Gallbladder (tissue), 1 donor: ENCODE data around the gene FBXL3.

DNA sequence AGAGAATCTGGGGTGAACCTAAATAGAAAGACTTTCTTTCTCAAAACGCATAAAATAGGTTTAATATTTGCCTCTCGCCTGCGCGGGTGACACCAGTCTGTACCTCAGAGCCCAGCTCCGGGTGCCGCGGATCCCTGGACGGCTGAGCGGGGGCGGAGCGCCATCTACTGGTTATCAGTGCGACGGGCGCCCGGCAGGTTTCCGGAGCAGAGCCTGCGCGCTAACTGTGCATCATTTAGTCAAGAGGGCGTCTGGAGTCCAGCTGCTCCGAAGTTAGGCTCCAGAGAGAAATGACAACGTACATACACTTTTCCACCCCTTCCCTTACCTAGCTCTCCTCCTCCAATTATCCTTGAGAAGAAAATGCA, 262.2 kb downstream of the TBC1D4 start:
- PRO-cap: no peak

DNA sequence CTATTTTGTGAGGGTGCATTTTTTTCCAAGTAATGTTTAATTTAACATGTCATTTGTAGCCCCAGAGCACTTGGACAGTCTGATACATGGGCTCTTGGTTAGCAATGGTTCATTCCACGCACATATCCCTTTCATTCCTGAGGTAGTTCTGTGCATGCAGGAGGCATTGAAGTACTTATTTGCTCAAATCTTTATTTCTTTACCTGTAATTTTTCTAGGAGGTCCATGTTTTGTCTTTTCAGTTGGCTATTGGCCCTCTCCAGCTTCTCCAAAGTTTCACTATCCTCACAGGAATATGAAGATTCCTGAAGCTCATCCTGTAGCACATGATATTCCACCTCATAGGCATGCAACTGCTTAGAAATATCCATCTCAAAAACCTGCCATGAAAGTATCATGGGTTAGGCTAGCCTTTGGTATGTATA, 193.2 kb downstream of the TBC1D4 start:
- PRO-cap: no peak

DNA sequence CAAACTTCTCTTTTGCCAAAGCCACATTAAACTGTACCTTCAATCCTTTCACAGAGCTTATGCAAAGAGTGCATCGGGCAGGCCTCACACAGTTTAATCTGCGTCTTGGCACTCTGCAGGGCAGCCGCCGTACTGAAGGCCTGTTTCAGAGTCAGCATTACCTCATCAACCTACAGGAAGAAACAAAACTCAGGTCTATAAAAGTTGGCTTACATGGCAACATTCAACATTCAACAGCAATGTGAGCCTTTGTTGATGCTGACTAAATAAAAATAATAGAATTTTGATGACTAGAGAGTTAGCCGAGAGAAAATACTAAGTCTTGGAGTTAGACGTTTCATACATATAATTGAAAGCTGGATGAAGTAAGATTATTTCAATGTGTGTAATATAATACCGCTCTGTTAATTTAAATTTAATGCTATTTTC, 132.8 kb downstream of the TBC1D4 start:
- PRO-cap: no peak

GRCh38 chr13:75417344-75417980, 64.5 kb downstream of the TBC1D4 start:
- PRO-cap: no peak

- PRO-cap: unidirectional peak, plus-strand start at chr13:75705134
These were observed 68.8 kb downstream of the LMO7 start for GRCh38 chr13:75704849-75705374.

- PRO-cap: bidirectional peak, plus-strand start at chr13:75763773, minus-strand start at chr13:75763692
These were observed 127.4 kb downstream of the LMO7 start for GRCh38 chr13:75763512-75763889.

DNA sequence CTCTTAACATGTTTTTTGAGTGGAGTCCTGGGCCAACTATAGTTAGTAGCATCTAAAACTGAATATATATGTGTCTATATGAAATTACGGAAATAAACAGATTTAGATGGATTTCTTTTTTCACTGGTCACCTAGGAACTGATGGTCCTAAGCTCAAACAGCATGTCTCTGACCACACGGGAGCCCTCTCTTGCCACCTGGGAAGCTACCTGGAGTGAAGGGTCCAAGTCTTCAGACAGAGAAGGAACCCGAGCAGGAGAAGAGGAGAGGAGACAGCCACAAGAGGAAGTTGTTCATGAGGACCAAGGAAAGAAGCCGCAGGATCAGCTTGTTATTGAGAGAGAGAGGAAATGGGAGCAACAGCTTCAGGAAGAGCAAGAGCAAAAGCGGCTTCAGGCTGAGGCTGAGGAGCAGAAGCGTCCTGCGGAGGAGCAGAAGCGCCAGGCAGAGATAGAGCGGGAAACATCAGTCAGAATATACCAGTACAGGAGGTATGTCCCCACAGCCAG, 205.4 kb downstream of the LMO7 start:
- PRO-cap: no peak

- PRO-cap: no peak
These were observed 222.0 kb downstream of the LMO7 start for GRCh38 chr13:75857795-75858817.

DNA sequence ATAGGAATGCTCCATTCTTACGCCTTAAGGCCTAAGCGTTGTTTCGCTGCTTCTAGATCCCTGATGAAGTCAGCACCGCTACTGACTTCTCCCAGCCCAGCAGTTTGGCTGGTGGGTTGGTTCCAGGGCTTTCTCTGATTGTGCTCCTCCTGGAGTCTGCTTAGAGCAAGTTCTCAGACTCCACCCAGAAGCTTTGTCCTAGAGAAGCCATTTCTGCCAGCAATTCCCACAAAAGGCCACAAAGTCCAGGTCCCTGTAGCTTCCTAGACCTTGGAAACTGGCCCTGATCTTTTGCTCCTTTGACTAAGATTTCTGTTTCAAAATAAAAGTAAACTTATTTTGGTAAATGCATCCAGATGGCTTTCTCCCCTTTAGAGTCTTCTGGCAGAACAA, 65.4 kb downstream of the KCTD12 start:
- PRO-cap: no peak

DNA sequence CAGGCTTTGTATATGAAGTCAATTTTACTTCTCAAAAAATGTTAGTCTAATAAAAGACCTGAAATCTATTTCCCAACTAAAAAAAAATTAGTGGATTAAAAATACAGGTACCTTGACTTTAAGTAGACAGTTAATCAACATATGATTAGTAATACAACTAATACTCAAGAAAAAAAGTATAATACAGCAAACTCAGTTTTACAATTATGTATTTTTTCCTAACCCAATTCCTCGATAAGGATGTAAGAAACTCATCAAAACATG, 3.5 kb downstream of the KCTD12 start:
- PRO-cap: no peak

DNA sequence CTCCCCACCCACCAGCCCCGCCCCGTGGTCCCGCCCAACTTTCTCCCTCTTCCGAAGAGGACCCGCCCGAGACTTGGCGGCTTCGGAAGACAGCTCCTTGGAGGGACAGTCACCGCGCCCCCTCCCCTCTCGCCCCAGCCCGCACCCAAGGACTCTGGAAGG, 291 bp upstream of the KCTD12 start:
- PRO-cap: bidirectional peak, plus-strand start at position 54 of the sequence, minus-strand start outside the sequence

- PRO-cap: no peak
These were observed 11.8 kb upstream of the CLN5 start for GRCh38 chr13:76980114-76980408.

GRCh38 chr13:76992251-76993037, 563 bp downstream of the CLN5 start:
- PRO-cap: bidirectional peak, plus-strand start at chr13:76992428, minus-strand start at chr13:76992492; bidirectional peak, plus-strand start at chr13:76992837, minus-strand start at chr13:76992679

GRCh38 chr13:76998646-76999041, 6.8 kb downstream of the CLN5 start:
- PRO-cap: no peak

DNA sequence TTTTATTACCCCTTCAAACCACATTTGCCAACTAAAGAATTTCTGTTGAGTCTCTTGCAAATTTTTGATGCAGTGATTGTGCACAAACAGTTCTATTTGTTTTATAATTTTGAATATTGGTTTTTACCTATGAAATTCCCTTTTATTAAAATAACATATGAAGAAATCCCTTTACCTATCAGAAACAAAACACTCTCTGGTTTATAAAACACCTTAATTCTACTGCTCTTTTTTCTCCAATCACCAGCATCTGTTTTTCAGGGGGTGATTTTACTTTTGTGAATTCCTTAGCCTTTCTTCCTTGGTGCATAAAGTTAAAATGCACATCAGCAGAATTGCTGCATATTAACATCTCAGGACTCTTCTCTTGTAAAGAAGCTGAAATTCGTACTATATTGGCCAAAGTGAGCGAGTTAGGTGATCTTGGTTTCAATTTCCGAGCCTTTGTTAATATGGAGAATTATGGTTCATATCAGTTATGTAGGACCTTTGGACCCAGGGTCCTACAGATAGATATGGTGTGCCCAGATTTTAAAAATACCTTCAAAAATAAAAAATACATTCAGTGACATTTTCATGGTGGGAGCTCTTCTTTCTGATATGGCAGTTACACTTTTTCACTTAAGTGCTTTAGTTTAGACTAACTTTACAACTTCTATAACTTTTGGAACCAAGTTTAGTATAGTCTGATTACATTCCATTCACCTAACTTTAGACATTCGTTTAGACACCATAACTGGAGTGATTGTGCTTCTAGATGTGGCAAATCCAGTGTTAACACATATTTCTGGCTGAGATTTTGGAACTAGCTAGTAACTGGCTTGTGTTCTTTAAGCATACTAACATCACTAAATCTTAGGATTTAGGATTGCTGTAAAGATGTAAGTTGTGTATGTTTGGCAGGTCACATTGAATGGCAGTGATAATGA, 9.1 kb downstream of the CLN5 start:
- PRO-cap: no peak

DNA sequence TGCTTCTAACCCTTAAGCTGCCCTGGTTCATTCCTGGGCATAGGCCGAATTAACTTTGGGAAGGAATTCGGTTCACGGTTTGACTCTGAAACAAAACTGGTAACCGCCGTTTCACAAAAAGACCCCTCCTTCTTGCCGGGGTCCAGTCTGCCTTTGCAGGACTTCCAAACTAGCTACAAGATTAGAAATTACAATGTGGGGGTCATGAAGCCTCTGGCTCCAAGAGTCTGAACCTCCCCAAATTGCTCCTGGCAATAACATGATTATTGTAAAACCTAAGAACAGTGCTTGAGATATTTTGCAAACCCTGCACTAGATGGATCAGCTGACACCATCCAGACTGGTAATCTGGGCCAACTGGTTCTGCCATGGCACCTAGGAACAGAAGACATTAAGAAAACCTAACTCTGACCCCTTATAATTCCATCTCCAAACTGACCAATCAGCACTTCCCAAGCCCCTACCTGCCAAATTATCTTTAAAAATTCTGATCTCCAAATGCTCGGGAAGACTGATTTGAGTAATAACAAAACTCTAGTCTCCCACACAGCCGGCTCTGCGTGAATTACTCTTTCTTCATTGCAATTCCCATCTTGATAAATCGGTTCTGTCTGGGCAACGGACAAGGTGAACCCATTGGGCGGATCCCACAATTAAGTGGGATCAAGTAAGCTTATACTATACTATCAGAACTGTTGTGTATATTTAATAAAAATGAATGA, 13.6 kb downstream of the FBXL3 start:
- PRO-cap: no peak

GRCh38 chr13:77025981-77026968, 684 bp downstream of the FBXL3 start:
- PRO-cap: bidirectional peak, plus-strand start at chr13:77026444, minus-strand start at chr13:77026371; bidirectional peak, plus-strand start at chr13:77026759, minus-strand start at chr13:77026568

DNA sequence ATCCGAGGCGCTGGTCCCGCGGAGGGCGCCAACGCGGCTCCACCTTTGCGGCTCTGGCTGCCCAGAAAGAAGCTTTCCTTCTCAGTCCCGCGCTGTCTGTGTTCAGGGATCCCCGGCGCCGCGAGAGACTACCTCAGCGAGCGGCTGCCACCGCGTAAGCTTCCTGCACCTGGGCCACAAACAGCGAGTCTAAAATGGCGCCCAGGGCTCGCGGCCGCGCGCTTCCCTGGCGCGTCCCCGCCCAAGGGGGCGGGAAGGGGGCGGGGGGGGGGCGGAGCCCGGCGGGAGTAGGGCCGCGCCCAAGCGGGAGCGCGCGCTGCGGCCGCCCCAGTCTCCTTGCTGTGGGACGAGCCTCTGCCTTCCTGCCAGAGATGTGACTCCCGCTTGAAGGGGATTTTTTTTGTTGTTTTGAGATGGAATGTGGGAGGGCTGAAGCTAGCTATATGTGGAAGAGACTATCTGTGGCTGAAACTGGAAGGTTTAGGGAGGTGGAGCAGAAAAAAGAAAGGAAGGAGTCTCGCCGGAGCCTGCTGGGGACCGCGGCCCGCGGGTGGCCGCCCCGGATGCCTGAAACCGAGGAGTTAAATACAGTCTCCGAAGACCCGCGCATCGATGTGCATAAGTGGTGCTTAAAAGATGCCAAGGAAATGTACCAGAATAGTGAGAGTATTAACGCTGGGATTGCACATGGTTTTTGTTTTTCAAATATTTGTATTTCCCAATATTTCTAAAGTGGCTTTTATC, at the start of gene FBXL3:
Gene FBXL3 (minus strand): TSS at position 191 of the 744 bp plus-strand sequence.
- PRO-cap: bidirectional peak, plus-strand start at position 330 of the sequence, minus-strand start at position 191 of the sequence

- PRO-cap: no peak
These were observed 1.4 kb upstream of the FBXL3 start for GRCh38 chr13:77028246-77028852.

DNA sequence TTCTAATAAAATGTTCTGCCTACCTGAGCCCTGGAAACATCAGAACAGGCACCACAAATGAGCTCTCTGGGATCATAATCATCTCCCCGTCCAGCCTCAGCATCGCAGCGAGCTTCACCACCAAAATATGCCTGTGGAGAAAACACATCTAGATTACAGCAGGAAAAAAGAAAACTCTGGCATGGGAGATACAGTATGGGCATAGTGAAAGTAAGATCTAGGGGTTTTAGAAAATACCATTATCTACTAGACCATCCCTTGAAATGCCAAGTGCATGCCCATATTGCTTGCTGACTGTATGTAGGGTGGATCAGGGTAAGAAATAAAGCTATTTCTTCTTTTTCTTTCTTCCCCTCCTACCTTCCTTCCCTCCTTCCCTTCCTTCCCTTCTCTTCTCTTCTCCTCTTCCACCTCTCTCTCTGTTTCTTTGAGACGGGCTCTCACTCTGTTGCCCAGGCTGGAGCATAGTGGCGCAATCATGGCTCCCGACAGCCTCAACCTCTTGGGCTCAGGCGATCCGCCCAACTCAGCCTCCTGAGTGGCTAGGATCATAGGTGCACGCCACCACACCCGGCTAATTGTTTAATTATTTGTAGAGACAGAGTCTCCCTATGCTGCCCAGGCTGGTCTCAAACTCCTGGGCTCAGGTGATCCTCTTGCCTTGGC, 25.0 kb upstream of the FBXL3 start:
- PRO-cap: no peak